ENCODE measurements around a stretch of chr15.

GRCh38 chr15:72489691-72490546, 15.8 kb downstream of the ARIH1 start:
- RRBS, 2 experiments = no CpG with 5 or more reads among the region's 9 CpGs

DNA sequence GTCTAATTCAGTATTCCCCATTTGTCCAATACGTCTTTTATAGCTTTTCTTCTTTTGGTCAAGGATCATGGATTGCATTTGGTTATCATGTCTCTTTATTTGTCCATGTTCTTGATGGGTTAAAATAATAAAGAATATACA, 21.1 kb downstream of the ARIH1 start:
- RRBS, 2 experiments = no CpG with 5 or more reads among the region's 1 CpG

- RRBS, 2 experiments = no CpG with 5 or more reads among the region's 2 CpGs
Measured at GRCh38 chr15:72538501-72539591, 64.7 kb downstream of the ARIH1 start.

DNA sequence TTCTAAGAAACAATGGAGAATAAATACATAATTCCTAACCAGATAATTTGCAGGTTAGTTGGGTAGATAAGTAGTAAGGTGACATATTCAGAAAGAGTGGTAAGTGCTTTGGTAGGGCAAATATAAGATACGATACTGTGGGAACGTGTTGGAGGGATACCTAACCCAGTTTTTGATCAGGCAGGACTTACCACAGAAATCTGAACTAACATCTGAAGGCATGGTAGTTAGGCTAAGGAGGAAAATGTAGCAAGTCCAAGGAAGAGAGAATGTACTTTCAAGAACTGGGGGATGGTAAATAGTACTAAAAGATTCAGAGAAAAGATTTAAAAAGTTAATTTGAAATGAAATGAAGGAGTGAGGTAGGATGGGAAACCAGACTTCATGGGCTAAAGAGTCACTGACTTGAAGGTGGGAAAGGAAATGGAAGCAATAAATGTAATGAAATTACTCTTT, 73.9 kb downstream of the ARIH1 start:
- RRBS, 2 experiments = no CpG with 5 or more reads among the region's 2 CpGs

DNA sequence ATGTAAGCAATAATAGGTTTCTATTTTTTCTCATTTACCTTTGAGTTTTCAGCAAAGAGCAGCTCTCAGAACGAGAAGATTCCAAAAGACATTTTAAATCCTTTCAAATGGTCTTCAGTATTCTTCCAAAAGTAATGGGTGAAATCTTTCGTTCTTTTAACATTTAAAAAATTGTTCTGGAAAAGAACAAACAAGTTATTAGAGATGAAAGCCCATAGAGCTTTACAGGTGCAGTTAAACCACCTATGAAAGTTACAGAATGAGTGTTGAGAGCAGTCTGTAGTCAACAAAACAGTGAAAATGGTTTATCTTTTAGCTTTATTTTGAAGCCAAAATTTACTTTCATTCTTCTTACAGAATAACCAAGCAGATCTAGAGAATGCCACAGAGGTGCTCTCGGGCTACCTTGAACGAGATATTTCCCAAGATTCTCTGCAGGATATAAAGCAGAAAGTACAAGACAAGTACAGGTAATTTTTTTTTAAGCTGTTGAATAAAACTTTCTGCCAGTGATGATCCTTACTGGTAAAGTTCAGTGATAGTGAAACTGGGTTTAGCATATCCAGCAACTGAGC, 72.7 kb upstream of the GOLGA6B start:
- RRBS, 2 experiments = no CpG with 5 or more reads among the region's 4 CpGs

- RRBS, 2 experiments = no CpG with 5 or more reads among the region's 2 CpGs
Measured at GRCh38 chr15:72971373-72971620, 81.0 kb upstream of the NEO1 start.

- RRBS, 2 experiments = 6 to 7% methylated on average over 15 of the region's 38 CpGs
Measured at GRCh38 chr15:73318433-73319201, 50.1 kb downstream of the HCN4 start.

- RRBS, 2 experiments = no CpG with 5 or more reads among the region's 13 CpGs
Measured at GRCh38 chr15:73800508-73801416, 47.6 kb upstream of the INSYN1 start.

GRCh38 chr15:73964752-73965335, 27.3 kb downstream of the STOML1 start:
- RRBS, 2 experiments = no CpG with 5 or more reads among the region's 20 CpGs

- RRBS, 2 experiments = no CpG with 5 or more reads among the region's 5 CpGs
Measured at GRCh38 chr15:73996948-73997346, 2.4 kb downstream of the PML start.

DNA sequence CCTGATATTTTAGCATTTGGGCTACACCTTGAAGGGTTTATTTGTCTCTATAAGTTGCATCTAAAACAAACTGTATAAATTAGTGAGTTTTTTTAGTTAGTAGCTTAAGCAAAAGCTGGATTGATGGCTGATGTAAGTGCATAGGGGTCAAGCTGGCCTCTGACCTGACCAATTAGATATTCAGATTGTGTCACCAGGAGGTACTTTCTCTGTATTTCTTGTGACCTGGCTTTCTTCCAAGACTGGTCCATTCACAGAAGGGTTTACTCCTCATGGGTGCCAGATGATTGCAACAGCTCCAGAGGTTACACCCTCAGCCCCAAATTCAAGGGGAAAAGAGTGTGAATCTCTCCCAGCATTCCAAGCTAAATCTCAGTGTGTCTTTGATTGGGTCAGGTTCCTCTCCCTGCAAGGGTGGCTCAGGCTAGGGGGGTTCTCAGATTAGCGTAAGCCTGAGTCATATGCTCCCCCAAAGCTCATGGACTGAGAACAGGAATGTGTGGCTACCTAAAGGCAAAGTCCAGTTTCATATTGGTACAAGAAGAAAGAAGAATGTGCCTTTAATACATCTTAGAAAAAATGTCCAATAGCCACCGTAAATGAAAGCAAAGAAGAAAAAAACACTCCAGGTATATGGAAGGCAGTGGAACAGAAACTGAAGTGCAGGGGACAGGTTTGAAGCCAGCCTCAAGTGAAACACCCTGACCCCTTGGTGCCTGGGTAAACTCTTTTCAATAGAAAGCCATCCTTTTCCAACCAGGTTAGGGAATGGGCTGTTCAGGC, 16.5 kb downstream of the PML start:
- RRBS, 2 experiments = no CpG with 5 or more reads among the region's 2 CpGs

DNA sequence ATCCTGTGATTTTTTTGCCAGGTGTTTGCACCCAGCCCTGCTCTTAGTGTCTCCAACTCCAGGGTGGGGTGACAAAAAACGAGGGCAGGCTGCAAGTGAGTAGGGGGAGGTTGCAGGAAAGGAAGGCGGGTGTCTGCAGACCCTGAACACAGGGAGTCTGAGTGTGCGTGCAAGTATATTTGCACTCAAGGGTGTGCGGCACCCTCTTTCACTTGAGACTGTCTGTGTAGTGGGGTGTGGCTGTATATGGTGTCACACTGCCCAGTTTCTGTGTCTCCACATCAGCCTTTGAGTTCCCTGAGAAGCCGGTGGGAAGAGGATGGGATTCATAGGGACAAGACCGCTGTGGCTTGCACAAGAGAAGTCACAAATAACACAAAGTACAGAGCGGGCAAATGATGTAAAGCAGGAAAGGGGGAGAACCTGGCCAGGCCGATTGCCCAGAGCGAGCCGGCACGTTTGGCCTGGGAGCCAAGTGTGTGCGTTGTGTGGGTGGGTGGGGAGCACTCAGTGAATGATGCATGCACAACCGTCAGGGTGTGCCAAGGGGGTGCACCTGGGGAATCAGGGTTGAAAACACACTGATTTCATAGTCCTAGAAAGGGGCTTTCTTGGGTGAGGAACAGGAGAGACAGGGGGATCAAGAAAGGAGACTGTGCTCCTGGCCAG, 6.7 kb downstream of the ISLR2 start:
- RRBS, 2 experiments = no CpG with 5 or more reads among the region's 13 CpGs

DNA sequence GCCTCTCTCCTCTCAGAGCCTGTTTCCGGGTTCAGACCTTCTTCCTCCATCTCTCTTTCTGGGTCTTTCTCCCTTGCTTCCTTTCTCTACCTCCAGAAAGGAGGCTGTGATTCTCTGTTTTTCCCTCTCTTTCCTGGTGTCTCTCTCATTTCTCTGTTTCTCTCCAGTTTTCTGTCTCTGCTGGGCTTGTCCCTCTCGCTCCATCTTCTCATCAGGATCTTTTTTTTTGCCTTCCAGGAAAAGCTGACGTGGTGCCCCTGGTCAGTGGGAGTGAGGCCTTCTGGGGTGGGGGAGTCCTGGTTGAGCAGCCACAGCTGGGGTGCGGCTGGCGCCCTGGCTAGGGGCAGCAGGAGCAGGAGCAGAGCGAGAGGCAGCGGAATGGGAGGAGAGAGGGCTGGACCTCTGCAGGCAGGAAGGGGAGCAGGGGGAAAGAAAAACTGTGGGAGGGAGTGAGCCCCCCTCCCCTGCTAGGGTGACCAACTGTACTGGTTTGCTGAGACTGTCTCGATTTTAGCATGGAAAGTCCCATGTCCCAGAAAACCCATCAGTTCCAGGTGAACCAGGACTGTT, 3.1 kb upstream of the ISLR start:
- RRBS, 2 experiments = no CpG with 5 or more reads among the region's 8 CpGs

DNA sequence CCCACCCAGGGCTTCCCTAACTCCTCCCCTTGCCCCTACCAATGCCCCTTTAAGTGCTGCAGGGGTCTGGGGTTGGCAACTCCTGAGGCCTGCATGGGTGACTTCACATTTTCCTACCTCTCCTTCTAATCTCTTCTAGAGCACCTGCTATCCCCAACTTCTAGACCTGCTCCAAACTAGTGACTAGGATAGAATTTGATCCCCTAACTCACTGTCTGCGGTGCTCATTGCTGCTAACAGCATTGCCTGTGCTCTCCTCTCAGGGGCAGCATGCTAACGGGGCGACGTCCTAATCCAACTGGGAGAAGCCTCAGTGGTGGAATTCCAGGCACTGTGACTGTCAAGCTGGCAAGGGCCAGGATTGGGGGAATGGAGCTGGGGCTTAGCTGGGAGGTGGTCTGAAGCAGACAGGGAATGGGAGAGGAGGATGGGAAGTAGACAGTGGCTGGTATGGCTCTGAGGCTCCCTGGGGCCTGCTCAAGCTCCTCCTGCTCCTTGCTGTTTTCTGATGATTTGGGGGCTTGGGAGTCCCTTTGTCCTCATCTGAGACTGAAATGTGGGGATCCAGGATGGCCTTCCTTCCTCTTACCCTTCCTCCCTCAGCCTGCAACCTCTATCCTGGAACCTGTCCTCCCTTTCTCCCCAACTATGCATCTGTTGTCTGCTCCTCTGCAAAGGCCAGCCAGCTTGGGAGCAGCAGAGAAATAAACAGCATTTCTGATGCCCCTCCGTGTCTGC, 2.8 kb downstream of the ISLR start:
- RRBS, 2 experiments = no CpG with 5 or more reads among the region's 5 CpGs

DNA sequence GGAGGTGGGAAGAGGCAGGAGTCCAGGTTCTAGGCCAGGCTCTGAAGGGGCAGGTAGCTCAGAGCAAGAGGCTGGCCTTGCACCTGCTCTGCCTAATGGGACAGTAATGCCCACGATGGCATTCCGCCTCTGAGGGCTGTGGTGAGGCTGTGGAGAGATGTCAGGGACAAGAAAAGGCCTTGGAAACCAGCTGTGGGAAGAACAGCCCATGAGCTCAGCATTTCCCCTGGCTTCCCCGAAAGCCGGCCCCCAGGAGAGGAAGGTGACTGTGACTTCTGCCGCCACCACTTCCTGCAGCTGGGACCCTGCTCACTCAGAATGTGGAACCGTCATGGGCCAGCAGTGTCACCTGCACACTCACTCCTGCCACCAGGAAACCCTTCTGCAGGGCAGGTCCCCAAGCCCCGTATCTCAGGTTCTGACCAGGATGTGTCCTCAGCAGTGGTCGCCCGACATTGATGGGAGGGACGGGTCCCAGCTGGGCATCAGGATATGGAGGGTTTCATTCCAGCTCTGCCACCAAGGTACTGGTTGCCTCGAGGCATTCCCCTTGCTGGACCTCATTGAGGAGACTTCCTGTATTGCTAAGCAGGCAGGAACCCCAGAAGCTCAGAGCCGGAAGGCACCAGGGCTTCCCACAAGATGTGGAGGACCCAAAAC, 30.8 kb downstream of the SEMA7A start:
- RRBS, 2 experiments = no CpG with 5 or more reads among the region's 12 CpGs

DNA sequence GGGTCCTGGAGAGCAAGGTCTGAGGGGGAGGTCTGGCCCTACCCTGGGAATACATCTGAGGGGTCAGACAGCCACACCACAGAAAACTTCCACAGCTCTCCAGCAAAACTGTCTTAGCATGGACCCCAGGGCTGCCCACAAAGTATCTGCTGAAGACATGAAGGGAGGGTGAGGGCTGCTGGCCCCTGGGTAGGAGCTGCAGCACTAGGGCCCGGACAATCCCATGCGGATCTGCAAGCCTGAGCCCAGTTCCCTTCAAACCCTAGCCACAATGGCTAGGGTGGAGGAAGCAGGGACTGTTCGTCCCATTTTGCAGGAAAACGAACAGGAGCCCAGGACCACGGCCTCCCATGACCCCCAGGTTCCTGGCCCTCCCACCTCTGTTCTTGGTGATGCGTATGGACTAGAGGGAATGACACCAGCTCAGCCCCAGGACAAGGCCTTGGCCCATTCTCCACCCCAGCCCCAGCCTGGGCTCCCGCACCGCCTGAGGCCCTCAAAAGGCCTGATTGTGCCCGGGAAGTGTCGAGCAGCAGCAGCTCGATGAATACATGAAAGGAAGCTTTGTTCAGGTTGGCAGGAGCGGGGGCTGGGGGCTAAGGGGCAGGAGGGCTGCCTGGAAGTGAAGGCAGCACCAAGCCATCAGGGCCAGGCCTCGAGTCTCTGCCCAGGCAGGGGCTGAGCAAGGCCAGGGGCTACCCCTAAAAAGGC, 12.4 kb downstream of the SEMA7A start:
- RRBS, 2 experiments = no CpG with 5 or more reads among the region's 13 CpGs

DNA sequence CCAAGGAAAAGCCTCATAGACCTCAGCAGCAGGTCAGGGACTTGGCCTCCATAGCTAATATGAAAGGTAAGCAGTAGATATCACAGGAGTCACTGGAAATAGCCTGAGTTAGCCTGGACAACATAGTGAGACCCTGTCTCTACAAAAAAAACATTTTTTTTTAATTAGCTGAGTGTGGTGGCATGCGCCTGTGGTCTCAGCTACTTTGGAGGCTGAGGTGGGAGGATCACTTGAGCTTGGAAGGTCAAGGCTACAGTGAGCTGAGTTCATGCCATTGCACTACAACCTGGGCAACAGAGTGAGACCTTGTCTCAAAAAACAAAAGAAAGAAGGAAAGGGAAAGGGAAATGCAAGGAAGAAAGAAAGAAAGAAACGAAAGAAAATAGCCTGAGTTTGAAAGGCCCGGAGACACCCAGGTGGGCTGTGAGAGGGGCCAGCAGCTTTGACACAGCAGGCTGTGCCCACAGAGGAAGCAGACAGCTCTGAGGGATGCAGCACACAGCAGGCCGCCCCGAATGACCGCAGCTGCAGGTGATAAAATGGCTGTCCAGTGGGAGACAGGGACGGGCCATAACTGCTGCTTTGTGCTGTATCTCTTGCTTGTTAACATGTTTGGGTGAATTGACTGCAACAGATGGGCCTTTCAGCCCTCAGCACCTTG, 36.9 kb upstream of the CLK3 start:
- RRBS, 2 experiments = no CpG with 5 or more reads among the region's 7 CpGs

DNA sequence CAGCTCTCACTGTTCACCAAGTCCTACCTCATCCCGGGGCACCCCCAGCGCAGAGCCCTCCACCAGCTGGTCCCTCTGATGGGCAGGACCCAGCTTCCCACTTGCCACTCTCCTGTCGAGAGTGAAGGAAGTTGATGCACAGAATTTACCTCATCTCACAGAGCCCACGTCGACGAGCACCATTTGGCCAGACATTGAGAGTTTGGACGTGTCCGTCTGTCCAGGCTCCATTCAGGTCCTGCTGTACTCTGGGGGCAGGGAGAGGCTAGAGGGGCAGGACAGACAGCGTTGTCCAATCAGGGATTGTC, 20.0 kb upstream of the CLK3 start:
- RRBS, 2 experiments = no CpG with 5 or more reads among the region's 9 CpGs

DNA sequence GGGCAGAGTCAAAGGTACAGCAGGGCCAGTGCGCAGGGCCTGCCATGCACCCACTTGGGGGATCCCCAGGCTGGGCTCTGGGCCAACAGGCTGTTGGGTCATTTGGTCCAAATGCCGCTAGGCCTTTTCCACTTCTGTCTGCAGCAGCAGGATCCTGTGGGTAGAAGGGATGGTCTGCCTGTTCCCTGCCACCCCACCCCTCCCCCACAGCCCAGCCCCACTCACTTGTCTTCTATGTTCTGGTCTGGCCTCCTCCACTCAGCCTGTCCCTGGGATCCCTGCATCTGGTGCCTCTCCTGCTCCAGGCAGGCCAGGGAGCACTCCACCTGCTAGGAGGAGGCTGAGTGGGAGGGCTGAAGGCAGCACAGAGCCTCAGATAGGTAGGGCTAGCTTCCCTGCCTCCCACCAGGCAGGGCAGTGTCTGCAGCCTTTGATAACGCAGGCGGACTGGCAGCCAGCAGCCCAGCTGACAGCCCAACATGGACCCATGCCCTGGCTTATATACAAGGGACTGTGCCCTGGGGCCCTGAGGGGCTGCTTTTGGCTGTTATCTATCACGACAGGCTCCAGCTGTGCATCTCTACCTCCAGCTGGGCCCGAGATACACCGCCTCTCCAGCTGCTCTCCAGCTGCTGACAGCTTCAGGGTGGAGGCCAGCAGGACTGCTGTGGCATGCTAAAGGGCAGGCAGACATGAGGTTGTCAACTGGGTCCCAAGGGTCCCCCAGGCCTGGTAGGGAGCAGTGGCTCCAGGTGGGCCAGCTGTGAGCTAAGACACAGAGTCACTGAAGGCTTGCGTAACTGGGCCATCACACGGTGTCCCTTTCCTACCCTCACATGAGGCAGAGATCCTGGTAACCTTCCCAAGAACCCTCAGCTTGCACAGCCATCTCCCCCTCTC, 5.3 kb upstream of the CLK3 start:
- RRBS, 2 experiments = no CpG with 5 or more reads among the region's 9 CpGs

GRCh38 chr15:74624685-74625282, 9.1 kb downstream of the CLK3 start:
- RRBS, 2 experiments = 83 to 89% methylated on average over 5 of the region's 9 CpGs